AG04450 (cell line): Measurements from ENCODE around the gene SEPSECS.

- CAGE, long polyA plus RNA = no peak
- RRBS = no CpG with 5 or more reads among the region's 8 CpGs
These were observed 521.7 kb upstream of the SLIT2 start for GRCh38 chr4:19729830-19730536.

GRCh38 chr4:20743362-20743910, 43.2 kb downstream of the PACRGL start:
- CAGE, long polyA plus RNA = no peak
- RRBS = no CpG with 5 or more reads among the region's 2 CpGs

- CAGE, long polyA plus RNA = no peak
- RRBS = no CpG with 5 or more reads among the region's 10 CpGs
These were observed 251.0 kb downstream of the KCNIP4 start for GRCh38 chr4:21697428-21698074.

- CAGE, long polyA plus RNA = no peak
- RRBS = no CpG with 5 or more reads among the region's 5 CpGs
These were observed 1.4 kb downstream of the ADGRA3 start for GRCh38 chr4:22514456-22514817.

DNA sequence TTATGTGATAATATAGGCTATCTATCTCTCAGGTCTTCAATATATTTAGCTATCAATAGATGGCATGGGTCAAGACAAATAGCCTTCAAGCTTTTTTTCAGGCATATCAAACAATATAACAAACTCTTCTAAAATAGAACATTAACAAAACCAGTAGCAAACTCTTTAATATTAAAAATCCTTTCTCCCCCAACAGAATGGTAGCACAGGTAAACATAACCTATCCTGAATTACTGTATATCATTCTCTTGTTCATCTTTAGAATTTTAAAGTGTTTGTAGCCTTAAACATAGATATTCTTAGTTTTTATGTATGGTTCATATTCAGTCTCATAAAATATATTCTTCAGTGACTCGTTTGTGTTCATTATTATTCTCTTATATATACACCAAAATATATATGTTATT, 475.7 kb downstream of the PPARGC1A start:
- CAGE, long polyA plus RNA = no peak
- RRBS = no CpG with 5 or more reads among the region's 1 CpG

DNA sequence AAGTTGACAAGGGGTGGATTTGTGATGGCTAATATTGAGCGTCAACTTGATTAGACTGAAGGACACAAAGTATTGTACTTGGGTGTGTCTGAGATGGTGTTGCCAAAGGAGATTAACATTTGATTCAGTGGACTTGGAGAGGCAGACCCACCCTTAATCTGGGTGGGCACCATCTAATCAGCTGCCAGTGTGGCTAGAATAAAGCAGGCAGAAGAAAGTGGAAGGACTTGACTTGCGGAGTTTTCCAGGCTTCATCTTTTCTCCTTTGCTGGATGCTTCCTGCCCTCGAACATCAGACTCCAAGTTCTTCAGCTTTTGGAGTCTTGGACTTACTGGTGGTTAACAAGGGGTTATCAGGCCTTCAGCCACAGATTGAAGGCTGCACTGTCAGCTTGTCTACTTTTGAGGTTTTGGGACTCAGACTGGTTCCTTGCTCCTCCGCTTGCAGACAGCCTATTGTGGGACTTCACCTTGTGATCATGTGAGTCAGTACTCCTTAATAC, 127.1 kb downstream of the PPARGC1A start:
- CAGE, long polyA plus RNA = no peak
- RRBS = no CpG with 5 or more reads among the region's 4 CpGs

DNA sequence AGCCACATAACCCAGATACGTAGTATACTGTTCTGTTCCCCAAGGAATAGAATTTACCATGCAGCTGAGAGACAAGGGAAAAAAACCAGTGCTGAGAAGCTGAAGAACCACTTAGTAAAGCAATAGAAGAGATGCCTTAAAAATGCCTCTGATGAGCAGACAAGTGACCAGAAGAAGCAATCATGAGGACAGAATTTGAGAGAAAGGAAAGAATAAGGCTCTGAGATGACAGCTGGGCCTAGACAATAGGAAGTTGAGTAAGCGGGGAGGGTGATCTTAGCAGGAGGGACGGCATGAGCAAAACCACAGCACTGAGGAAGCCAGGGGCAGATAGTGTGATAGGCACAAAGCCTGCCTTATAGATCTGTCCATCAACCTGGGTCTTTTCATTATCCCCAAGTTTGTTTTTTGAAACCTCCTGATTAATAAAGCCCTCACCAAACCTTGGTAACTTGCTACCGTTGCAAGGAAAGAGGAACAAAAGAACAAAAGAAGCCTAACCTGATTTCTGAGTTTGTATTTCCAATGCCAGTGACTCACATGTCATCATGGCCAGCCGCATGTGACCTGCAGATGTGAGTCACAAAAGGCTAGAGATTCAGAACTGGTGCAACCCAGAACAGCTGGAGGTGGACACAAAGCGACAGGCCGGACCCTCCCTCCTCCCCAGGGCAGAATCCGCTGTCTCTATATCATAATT, 55.7 kb upstream of the PPARGC1A start:
- CAGE, long polyA plus RNA = no peak
- RRBS = no CpG with 5 or more reads among the region's 8 CpGs

DNA sequence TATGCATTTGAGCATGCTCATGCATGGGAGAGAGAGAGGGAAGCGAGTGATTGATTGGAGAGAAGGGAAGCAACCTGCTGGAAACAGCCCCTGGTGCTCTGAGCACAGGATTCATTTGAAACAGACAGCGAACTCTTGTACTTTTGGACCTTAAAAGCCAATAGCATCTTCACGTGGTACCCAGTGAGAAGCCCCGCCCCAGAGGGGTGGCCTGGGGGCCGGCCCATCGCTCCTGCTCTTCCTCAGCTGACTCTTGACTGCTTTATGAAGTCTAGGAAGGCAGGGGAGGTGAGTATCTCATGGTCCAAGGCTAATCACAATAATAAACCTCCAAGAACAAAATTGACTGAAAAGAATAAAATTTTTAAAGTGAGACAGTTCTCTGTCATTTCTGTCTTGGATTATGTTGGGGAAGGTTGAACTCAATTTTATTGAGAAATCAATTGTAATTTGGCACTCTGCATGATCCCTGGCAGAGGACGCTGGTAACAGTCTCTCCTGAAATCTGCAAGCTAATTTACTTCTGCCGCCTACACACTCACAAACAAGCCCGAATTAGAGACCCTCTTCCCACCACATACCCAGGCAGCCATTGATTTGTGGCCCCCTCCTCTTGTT, 168.2 kb upstream of the PPARGC1A start:
- CAGE, long polyA plus RNA = no peak
- RRBS = no CpG with 5 or more reads among the region's 9 CpGs

DNA sequence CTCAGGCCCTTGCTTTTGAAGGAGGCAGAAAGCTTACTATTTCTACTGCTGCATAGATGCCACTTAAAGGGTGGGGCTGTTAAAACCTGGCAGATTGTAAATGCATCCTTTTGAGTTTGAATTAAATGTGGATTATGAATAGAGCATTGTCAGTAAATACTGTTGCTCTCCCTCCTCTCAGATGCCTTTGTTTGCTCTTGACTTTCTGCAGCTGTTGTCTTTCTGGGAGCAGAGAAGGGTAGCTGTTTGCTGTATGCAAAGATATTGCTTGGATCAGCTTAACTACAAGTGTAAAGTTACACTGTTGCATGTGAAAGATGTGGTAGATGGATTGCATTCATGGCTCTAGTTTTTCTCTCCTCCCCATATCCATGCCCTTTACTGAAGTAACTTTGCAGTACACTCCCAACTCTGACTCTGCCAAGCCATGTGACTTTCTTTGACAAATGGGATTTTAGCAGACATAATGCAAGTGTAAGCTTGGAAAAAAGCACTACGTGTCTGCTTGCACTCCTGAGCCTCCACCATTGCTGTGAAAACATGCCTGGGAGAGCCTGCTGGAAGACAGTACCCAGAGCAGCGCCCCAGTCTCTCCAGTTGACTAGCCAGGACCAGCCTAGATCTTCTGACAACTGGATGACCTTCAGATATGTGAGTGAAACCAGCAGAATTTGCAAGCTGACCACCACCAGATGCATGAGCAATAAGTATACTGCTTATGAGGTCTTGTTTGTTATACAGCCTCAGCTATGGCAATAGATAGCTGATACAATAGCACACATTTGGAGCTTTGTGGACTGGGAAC, 75.2 kb upstream of the DHX15 start:
- CAGE, long polyA plus RNA = no peak
- RRBS = no CpG with 5 or more reads among the region's 2 CpGs

GRCh38 chr4:24800335-24800907, 5.0 kb downstream of the SOD3 start:
- CAGE, long polyA plus RNA = no peak
- RRBS = no CpG with 5 or more reads among the region's 25 CpGs

- CAGE, long polyA plus RNA = no peak
- RRBS = no CpG with 5 or more reads among the region's 11 CpGs
These were observed 42.7 kb downstream of the SOD3 start for GRCh38 chr4:24838022-24838608.

DNA sequence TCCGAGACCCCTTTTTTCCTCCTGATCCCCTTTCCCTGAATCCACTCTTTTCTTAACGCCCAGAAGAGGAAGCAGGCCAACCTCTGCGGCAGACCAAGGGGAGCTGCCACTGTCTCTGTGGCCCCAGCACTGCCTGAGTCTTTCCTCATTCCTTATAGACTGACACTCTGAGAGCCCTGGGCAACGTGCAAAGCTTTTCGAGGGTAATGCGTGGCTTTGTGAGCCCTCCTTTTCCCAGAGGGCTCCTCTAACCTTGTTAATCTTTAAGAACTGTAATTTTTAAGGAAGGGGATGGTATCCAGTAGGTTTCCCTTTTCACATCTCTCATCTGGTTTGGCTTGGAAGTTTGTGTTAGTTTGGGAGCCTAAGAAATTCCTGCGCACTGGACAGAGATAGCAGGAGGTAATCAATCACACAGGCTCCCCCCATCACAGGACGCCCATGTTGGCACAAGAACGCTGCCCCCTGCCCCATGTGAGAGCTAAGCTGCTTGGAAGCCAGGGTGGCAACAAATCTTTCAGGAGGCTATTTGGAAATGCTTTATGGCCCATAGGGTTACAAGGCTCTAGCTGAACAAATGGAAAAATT, 53.8 kb downstream of the SOD3 start:
- CAGE, long polyA plus RNA = no peak
- RRBS = no CpG with 5 or more reads among the region's 9 CpGs

GRCh38 chr4:24856694-24857153, 56.1 kb downstream of the CCDC149 start:
- CAGE, long polyA plus RNA = no peak
- RRBS = no CpG with 5 or more reads among the region's 8 CpGs

- CAGE, long polyA plus RNA = no peak
- RRBS = no CpG with 5 or more reads among the region's 15 CpGs
These were observed 360 bp upstream of the CCDC149 start for GRCh38 chr4:24913231-24913573.

- CAGE, long polyA plus RNA = no peak
- RRBS = no CpG with 5 or more reads among the region's 7 CpGs
These were observed 60.8 kb downstream of the SEPSECS start for GRCh38 chr4:25099339-25099902.

- CAGE, long polyA plus RNA = no peak
- RRBS = 6% methylated on average over 6 of the region's 53 CpGs
These were observed at the start of gene SEPSECS for GRCh38 chr4:25160233-25161133. Gene SEPSECS, minus strand, starts transcription at chr4:25160449.

- CAGE, long polyA plus RNA = no peak
- RRBS = no CpG with 5 or more reads among the region's 7 CpGs
These were observed 12.7 kb upstream of the ZCCHC4 start for GRCh38 chr4:25299792-25300295.

GRCh38 chr4:25568976-25569512, 86.6 kb upstream of the SLC34A2 start:
- CAGE, long polyA plus RNA = no peak
- RRBS = no CpG with 5 or more reads among the region's 2 CpGs

- CAGE, long polyA plus RNA = no peak
- RRBS = no CpG with 5 or more reads among the region's 9 CpGs
These were observed 10.1 kb upstream of the SEL1L3 start for GRCh38 chr4:25872751-25873363.

GRCh38 chr4:25912915-25913929, 798 bp upstream of the SMIM20 start:
- CAGE, long polyA plus RNA = no peak
- RRBS = no CpG with 5 or more reads among the region's 33 CpGs